Urinary bladder (tissue), 3 donors: ENCODE results near the gene STARD10.

GRCh38 chr11:72639881-72640297 lies 34.3 kb downstream of the PDE2A start:
- PRO-cap = bidirectional peak, plus-strand start at chr11:72639956, minus-strand start at chr11:72639739
- RAMPAGE, long total RNA = no peak

- PRO-cap = no peak
- RAMPAGE, long total RNA = no peak
These were observed 28.7 kb downstream of the ARAP1 start for GRCh38 chr11:72723469-72723938.

GRCh38 chr11:72741831-72742365 lies 10.3 kb downstream of the ARAP1 start:
- PRO-cap = no peak
- RAMPAGE, long total RNA = no peak

DNA sequence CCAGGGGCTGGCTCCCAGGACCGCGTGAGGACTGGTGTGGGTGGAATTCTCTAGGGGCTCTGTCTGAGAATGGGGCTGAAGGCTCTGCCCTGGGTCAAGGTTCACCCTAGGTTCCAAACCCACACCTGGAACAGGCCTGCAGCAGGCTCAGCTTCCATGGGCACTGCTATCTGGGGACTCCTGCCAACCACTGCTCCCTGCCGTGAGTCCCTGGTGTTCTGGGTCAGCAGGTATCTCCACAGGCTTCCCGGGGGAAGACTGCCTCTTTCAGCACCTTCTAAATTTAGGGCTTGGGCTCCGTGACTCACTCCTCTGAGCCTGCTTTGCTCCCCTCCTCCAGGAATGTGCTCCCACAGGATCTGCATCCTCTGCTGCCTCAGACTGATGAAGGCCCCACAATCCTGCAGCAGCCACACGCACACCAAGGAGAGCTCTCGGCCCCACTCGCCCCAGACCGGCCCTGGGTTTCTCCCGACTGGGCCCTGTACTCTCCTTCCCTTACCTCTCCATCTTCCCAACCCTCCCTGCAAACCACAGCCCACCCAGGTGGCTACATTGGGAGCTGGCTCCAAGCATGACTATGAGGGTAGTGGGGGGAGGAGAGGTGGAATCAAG lies 4.1 kb downstream of the STARD10 start:
- PRO-cap = no peak
- RAMPAGE, long total RNA = no peak

DNA sequence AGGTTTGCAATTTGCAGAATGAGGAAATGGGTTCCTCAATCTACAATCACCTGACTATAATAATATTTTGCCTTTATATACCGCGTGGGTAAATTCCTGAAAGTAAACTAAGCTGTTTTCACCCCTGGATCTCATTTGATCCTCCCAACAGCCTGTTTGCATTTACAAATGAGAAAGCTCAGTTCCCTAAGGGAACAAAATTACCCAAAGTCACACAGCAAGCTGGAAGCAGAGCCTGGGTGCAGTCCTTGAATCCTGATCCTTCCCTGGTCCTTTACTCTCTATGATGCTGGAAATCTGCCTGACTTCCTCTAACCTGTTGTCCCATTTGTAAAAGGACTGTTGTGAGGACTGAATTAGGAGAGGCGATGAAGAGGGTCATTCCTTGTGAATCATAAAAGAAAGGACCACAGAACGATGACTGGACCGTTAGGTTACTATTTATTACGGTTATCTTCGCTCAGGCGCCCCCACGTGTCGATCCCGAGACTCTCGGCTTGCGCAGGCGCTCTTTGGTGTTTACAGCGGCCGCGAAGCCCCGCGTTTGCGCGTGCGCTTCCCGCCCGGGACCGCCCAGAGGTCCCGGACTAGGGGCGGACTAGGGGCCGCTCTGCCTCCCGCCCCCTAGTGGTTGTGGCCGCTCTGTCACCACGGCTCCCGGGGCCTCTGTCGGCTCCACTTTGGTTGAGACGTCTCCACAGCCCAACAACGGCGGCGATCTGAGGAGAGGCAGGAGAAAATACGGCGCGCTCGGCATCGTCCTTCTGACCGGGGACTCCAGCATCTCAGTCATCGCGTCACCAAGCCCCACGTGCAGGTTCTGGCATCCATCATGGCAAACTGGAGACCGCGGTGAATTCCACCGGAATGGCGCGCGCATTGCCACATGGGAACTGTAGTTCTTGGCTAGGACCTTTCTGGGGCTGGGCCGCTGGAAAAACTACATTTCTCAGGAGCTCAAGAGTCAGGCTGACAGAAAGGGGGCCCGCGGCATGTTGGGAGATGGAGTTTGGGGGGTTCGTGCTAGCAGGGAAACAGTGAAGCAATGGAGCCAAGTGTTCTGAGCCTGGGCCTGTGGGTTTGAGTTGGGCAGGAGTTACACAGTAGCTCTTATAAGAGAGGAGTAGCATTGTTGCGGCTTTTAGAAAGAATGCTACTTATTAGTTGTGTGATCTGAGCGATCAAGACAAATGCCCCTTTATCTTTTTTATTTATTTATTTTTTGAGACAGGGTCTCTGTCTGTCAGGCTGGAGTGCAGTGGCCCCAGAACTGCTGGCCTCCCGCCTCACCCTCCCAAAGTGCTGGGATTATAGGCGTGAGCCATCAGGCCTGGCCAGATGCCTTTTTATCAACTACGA lies at the start of gene STARD10:
Gene STARD10, minus strand, starts transcription at position 842 of the 1,359 bp plus-strand sequence.
- PRO-cap = bidirectional peak, plus-strand start at position 576 of the sequence, minus-strand start at position 494 of the sequence; bidirectional peak, plus-strand start at position 967 of the sequence, minus-strand start at position 842 of the sequence
- RAMPAGE, long total RNA = no peak

DNA sequence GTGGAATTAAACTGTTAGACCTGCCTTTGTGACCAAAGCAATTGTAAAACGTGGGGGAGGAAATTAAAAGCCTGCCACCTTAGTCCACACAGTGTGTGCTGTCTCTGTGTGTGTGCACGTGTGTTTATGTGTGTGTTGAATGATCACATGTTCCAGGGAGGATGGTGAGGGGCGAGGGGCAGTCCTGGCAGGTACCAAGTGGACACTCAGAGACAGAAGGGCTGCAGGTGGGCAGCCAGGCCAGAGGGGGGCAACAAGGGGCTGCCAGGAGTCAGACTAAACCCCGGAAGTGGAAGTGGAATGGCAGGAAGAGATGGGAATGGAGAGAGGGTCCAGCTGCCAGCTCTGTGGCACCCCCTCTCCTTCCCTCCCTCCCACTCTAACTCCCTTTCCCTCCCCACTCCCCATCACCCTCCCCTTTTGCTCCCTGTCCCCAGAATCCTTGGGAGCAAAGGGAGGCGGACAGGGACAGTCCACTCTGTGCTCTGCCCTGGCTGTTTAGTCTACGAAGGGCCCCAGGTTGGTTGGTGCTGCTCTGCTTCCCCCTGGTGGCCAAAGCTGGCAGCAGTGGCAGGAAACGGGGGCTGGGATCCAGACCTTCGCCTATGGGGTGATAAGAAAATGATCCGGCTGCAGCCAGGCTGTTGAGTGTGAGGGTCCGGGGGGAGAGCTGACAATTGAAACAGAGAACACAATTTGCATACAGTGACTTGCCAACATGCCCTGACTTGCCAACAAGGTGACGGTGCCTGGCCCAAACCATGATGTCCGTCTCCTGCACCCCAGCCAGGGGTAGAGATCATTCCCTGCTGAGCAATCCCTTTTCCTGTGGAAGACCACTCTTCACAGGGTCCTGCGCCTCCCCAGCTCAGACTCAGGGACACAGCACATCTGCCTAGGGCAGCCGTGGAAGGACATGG lies 24.4 kb downstream of the P2RY2 start:
- PRO-cap = unidirectional peak, minus-strand start at position 500 of the sequence
- RAMPAGE, long total RNA = no peak

DNA sequence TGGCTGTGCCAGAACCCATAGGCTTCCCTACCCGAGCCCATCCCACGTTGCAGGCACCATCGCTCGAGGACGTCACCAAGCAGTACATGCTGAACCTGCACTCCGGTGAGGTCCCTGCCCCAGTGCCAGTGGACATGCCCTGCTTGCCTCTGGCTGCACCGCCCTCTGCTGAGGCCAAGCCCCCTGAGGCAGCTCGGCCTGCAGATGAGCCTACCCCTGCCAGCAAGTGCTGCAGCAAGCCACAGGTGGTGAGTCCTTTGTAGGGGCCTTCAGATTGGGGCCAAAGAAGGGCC lies 3.5 kb downstream of the ARHGEF17 start:
- PRO-cap = no peak
- RAMPAGE, long total RNA = no peak

DNA sequence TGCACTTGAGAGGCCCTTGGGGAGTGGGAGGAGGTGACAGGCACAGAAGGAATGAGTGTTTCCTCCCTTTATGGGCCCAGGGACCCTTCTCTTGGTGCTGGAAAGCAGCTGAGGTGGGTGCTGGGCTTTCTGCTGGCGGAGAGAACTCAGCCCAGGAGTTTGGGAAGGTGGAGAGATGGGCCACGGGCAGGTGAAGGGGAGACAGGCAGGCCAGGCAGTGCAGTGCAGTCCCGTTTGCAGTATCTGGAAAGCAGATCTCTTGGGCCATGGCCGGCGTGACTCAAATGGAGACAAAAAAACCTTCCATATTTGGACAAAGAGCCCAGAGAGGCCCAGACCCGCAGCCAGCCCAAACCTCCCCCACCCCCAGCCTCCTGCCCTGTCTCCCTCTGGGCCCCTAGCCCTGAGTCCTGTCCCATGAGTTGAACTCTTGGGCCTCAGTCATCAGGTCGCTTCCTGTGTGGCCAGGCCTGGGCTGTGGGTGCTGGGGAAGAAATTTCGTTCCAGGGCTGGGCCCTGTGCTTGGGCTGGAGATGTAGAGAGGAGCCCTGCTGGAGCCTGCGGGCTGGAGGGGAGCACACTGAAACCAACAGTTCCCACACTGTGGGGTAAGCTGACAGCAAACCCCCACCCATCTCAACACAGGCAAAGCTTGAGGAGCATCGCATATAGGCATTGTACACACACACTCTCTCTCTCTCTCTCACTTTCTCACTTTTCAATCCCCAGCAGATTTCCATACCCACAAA lies 17.0 kb downstream of the ARHGEF17 start:
- PRO-cap = bidirectional peak, plus-strand start at position 440 of the sequence, minus-strand start at position 245 of the sequence
- RAMPAGE, long total RNA = no peak

- PRO-cap = no peak
- RAMPAGE, long total RNA = no peak
These were observed 27.2 kb downstream of the ARHGEF17 start for GRCh38 chr11:73335209-73335751.

GRCh38 chr11:73361882-73362706 lies 14.1 kb upstream of the RELT start:
- PRO-cap = no peak
- RAMPAGE, long total RNA = no peak

DNA sequence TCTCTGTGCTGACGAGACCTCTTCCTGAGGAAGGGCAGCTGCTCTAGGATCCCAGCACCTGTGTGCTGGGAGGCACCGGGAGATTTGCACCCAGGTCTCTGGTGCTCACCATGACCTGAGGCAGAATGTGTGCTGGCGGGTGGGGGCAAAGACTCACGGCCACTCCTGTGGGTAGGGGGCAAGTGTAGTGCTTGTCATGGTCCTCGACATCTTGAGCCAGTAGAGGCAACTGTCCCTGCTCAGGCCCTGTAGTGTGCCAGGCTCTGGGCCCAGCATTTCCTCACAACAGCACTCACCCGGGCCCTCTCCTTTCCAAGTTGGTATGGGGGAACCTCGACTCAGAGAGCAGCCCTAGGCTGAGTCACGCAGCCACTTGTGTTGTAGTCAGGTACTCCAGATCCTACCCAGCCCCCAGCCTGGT lies 4.0 kb downstream of the RELT start:
- PRO-cap = no peak
- RAMPAGE, long total RNA = no peak

GRCh38 chr11:73381525-73382008 lies 5.4 kb downstream of the RELT start:
- PRO-cap = no peak
- RAMPAGE, long total RNA = no peak

DNA sequence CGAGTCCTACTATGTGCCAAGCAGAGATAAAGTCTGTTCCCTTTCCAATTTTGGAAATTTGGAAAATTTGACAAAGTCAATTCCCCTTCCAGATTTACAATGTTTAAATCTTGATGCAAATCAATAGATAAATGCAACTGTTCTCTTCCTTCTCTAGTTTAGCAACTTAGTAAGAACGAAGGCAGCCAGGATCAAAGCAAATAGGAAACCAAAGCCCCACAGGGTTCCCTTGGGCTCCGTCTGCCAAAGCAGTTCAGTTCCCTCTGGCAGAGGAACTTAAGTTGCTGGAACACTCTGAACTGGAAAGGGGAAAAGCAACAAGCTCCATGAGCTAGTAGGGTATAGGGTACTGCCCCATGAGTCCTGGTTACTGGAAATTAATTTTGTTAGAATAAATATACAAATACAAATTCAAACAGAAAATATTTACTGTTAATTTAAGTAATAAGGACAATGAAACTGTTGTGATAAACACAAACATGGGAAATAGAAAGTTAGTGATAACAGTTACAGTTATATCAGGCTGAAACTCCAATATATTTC lies 91.3 kb downstream of the RELT start:
- PRO-cap = unidirectional peak, plus-strand start at position 297 of the sequence
- RAMPAGE, long total RNA = no peak

DNA sequence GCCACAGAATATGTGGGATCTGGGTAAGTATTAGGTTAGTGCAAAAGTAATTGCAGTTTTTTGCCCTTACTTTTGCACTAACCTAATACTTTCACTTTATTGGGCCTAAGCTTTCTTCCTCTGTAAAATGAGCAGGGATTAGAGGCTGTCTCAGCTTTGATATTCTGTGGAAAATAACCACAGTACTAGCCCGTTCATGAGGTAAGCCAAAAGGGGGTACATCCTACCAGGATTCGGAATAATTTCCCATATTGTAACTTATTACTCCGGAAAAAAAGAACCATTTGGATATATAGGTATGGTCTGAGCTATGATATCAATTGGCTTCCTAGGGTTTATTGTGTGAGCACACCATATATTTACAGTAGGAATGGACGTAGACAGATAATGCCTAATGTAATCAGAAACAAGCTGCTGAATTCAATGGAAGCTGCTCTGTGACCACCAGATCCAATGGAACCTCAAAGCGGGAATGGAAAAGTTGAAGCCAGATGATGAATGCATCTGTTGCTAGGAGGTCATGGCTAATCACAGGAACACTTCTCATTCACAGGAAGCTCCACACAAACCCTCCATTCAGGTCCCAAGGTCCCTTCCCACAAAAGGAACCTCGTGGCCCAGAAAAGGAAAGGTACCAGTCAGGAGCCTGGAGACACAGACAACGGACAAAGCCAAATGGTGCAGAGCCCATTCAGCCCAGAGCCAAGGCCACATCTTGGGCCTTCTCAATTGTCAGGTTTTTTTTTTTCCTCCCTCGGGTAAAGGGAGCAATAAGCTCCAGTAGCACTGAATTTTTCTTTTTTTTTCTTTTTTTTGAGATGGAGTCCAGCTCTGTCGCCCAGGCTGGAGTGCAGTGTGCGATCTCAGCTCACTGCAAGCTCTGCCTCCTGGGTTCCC lies 87.2 kb downstream of the FAM168A start:
- PRO-cap = no peak
- RAMPAGE, long total RNA = no peak

GRCh38 chr11:73660809-73661710 lies 14.7 kb downstream of the PLEKHB1 start:
- PRO-cap = no peak
- RAMPAGE, long total RNA = no peak

DNA sequence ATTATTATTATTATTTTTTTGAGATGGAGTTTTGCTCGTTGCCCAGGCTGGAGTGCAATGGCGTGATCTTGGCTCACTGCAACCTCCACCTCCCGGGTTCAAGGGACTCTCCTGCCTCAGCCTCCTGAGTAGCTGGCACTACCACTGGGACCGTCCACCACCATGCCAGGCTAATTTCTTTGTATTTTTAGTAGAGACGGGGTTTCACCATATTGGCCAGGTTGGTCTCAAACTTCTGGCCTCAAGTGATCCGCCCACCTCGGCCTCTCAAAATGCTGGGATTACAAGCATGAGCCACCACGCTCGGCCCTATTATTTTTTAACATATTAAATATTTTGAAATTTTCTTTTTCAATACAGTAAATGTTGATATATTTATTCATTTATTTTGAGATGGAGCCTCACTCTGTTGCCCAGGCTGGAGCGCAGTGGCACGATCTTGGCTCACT lies 5.9 kb downstream of the RAB6A start:
- PRO-cap = no peak
- RAMPAGE, long total RNA = no peak

DNA sequence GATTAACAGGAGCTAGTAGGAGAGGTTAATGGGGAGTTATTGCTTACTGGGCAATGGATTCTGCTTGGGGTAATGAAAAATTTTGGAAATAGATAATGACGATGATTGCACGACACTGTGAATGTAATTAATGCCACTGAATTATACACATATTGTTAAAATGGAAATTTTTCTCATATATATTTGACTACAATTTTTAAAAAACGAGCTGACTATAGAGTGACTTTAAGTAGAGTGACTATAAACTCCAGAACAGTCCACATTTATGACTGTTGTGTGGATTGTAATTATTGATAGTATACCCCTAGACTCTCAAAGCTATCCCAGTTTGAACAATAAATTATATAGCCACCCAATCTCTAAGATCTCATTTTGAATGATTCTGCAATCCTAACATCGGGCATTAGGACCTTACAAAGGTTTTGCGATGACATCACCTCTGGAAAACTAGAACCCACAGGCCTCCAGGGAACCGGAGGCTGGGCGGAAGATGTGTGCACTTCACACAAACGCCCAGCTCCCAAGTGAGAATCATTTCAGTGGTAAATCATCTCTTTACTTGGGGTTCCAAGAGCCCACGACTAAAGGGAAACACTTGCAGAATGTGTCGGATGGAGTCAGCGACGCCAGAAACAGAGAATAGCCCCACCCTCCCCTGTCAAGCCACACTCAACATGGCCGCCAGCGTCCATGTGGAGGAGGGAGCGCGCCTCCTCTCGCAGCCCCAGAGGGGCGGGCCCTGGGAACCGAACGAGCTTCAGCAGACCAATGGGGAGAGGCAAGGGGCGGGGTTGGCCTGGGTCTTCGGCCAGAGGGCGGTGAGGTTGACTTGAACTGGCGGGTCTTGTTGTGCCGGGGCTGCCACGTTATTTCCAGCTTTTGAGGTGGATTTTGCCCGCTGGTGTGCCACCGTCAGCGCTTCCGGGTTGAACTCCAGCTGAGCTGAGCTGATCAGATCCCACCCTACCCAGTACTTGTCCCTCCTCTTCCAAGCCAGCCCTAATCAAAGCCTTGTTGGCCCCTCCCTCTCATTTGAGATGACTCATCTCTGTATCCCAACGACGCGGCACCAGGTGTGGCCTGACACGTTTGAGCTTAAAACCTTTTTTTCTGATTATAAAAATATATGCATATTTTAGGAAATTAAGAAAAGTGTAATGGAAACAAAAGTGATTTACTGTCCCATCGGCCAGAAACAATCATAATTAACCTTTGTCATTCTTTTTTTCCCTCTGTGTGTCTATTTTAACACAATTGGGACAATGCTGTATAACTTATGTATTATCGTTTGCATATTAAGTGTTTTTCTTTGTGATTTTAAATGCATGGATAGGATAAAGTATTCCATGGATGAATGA lies 8.4 kb upstream of the MRPL48 start:
- PRO-cap = bidirectional peak, plus-strand start at position 832 of the sequence, minus-strand start at position 692 of the sequence; bidirectional peak, plus-strand start at position 1,053 of the sequence, minus-strand start at position 976 of the sequence
- RAMPAGE, long total RNA = no peak

GRCh38 chr11:73784895-73785165 lies 2.8 kb upstream of the MRPL48 start:
- PRO-cap = no peak
- RAMPAGE, long total RNA = no peak

GRCh38 chr11:73786921-73787635 lies 596 bp upstream of the MRPL48 start:
- PRO-cap = no peak
- RAMPAGE, long total RNA = no peak

GRCh38 chr11:73875511-73876239 lies 971 bp downstream of the COA4 start:
- PRO-cap = no peak
- RAMPAGE, long total RNA = no peak